Measurements from ENCODE around the gene PSAP.

- RRBS = no CpG with 5 or more reads among the region's 7 CpGs
These were observed 65.6 kb downstream of the CDH23 start for GRCh38 chr10:71462333-71462782.

DNA sequence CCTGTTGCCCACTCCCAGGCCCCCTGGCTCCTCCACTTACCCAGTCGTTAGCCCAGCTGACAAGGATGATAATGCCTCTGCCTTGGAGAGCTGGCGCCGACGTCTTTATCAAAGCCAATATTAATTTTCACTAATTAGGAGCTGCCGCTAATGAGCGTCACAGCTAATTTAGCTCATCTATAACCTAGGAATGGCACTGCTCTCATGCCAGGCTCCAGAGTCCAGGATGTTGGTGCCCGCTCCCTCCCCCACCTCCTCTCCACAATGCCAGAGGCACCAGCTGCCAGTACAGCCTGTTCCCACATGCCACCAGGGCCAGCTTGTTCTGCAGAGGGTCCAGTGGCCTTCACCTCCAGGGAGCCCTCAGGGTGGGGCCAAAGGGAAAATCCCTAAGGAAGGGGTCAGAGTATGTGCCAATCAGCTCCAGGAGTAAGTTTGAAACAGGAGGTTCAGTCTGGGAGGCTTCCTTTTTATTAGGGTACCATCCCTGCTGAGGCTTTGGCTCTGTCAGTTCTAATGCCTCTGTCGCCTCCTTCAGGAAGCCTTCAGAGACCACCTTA is 77.2 kb downstream of the CDH23 start:
- RRBS = no CpG with 5 or more reads among the region's 8 CpGs

DNA sequence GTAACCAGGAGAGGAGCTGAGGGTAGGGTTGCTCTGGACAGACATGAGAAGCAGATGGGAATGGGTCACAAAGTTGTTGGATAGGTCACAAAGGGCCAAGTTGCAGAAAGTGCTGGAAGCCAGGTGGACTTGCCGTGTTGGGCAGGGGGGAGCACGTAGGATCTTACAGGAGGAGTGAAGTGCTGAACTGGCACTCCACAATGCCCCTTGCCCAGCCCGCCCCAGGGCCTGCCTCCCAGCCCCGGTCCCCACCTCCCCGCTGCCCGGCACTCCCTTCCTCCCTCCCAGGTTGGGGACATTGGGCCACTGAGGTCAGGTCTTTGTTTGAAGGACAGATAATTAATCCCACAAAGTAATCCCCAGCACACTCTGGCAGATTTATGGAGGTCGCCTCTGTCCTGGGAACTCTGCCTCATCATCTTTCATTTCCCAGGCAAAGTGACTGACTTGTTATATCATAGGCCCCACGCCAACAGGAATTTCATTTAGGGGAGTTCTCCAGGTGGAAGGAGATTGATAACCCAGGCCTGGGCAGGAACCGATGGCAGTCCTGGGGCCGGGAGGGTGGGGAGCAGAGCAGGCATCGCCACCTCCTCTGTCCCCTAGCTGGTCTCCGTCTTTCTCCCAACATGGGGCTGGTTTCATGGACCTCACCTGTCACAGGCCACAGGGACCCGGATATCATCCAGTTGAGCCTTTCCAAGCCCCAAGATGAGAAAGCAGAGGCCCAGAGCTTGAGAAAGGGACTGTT is 122.8 kb downstream of the C10orf105 start:
- RRBS = 13% methylated on average over 3 of the region's 13 CpGs

- RRBS = no CpG with 5 or more reads among the region's 7 CpGs
These were observed 106.1 kb downstream of the C10orf105 start for GRCh38 chr10:71613332-71613938.

DNA sequence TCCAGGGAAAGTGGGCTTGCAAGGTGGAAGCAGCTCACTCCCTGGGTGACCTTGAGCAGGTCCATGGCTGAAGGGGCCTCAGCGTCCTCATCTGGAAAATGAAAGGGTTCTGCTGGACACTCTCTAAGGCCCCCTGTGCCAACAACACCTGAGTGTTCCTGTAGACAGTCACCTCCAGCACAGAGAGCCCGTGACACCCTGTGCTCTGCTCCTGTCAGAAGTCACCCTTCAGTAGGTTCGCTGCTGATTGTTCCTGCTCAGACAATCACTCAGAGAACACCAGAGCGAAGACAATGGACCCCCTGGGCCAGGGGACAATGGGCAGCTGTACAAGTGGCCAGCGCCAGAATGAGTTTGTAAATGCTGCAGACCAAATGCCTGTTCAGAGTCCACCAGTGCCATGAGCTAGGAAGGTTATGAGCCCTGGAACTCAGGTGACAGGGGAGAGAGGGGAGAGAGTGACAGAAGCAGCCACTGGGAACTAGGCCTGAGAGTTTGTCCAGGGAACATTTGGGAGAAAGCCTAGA is 60.6 kb downstream of the C10orf105 start:
- RRBS = no CpG with 5 or more reads among the region's 5 CpGs

- RRBS = 39% methylated on average over 5 of the region's 14 CpGs
These were observed 16.4 kb upstream of the C10orf105 start for GRCh38 chr10:71735819-71736636.

GRCh38 chr10:71742070-71742672 is 22.6 kb upstream of the C10orf105 start:
- RRBS = no CpG with 5 or more reads among the region's 9 CpGs

GRCh38 chr10:71744408-71745241 is 25.0 kb upstream of the C10orf105 start:
- RRBS = no CpG with 5 or more reads among the region's 5 CpGs

DNA sequence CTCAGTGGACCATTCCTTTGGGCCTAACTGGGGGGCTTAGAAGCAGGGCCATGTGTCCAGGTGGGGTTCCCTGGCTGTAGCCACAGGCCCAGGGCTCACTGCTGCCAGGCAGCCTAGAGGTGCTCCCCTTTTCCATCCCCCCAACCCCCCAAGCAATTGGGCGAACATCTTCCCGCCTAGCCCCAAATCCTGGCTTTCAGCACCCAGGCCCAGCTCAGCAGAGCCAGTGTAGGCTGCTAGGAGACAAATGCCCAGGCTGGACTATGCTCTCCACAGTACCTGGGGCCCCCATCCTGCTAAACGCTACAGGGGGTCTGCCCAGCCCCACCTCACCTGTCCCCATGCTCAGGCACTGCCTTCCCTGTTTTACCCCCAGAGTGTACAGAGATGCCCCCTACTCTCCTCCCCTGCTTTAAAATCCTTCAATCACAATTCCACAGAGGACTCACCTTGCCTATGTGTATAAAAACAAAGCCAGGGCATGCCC is 23.6 kb downstream of the VSIR start:
- RRBS = no CpG with 5 or more reads among the region's 3 CpGs

DNA sequence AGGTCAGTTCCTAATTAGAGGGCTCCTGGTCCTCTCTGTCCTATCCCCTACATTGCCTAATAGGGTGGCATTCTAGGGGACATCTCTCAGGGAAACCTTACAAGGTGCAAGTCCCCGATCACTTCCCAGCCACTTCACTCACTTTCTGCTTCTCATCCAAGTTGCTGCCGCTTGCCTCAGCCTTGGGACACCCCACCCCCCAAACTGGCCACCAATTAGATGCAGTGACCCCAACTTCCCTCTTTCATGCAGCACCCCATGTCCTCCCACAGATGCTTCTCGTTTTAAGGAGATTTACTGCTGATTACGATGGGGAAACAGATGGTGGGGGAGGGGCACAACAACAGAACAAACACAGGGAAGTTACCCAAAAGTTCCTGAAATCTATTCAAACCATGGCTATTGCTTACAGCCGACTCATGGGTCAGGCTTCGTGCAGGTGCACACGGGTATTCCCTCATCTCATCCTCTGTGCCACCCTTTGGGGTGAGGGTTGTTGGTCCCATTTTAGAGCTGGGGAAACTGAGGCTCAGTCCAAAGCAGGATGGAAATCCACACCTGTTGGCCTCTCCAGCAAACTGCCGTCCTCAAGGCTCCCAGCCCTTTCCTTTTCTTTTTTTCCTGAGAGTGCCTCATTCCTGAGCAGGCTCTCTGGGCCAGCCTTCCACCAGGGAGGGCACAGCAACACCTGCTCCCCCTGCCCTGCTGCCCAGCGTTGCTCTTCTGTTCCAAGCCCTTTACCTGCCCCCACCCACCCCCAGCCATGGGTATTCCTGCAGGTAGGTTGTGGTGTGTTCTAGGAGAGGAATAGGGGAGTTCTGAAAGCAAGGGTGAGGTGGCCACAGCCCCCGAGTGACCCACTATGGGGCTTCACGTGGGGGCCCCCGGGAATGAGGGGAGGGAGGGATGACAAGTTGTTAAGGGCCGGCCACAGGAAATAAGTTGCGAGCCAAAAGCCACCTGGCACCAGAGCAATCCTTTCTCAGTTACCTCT is 19.6 kb downstream of the VSIR start:
- RRBS = no CpG with 5 or more reads among the region's 14 CpGs

GRCh38 chr10:71756236-71757288 is 16.8 kb downstream of the VSIR start:
- RRBS = 48% methylated on average over 1 of the region's 15 CpGs

DNA sequence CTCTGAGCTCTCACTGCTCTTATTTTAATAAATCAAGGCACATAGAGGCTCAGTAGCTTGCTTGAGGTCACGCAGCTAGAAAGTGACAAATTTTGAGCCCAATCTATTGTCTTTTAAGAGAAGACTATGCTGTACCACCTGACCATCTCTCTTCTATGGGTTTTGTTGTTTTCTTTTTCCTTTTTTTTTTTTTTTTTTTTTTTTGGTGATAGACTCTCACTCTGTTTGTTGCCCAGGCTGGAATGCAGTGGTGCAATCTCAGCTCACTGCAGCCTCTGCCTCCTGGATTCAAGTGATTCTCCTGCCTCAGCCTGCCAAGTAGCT is 35.6 kb upstream of the VSIR start:
- RRBS = no CpG with 5 or more reads among the region's 1 CpG

GRCh38 chr10:71812713-71813415 is 38.2 kb downstream of the PSAP start:
- RRBS = no CpG with 5 or more reads among the region's 16 CpGs

- RRBS = no CpG with 5 or more reads among the region's 7 CpGs
These were observed 20.7 kb downstream of the PSAP start for GRCh38 chr10:71830054-71831038.

GRCh38 chr10:71850610-71851643 is at the start of gene PSAP:
TSS of gene PSAP (minus strand) at chr10:71851251.
- RRBS = no CpG with 5 or more reads among the region's 59 CpGs

GRCh38 chr10:72007042-72007515 is 42.9 kb downstream of the CHST3 start:
- RRBS = 86% methylated on average over 9 of the region's 23 CpGs

DNA sequence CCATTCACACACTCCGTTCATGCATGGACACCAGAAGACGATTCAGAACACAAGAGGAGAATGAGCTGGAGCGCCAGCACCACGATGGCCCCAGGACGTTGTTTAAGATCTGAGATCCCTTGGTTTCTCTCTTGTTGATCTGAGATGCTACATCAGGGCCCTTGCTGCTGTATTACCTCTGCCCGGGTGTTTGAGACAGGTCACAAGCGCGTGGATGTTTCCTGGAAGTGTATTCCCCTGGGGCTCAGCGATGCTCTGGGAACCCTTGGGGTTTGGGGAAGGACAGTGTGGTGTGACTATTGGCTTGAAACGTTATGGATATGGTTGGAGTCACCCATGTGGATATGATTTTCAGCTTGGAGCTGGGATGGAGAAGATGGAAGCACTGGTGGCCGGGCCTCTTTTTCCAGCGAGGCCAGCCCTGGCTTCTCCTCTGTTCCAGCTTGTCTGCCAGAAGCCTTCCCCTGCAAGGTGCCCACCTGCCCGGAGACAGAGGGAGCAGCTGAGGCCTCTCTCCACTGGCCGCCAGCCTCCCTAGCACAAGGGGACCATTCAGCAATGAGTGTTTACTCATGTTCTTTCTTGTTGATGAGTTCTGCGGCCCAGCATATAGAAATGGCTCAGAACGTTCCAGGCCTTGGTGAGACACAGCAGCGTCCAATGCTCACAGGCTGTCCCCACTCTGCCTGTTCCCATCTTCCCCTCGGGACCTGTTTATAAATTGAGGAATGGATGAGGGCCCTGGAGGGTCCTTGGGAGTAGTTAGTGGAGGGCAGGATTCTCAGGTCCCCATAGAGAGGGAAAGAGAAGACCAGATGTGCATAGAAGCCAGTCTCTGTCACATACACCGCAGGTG is 47.1 kb downstream of the CHST3 start:
- RRBS = no CpG with 5 or more reads among the region's 19 CpGs

- RRBS = no CpG with 5 or more reads among the region's 5 CpGs
These were observed 40.0 kb downstream of the SPOCK2 start for GRCh38 chr10:72048422-72048719.

GRCh38 chr10:72257091-72257443 is 16.7 kb upstream of the DDIT4 start:
- RRBS = no CpG with 5 or more reads among the region's 2 CpGs

DNA sequence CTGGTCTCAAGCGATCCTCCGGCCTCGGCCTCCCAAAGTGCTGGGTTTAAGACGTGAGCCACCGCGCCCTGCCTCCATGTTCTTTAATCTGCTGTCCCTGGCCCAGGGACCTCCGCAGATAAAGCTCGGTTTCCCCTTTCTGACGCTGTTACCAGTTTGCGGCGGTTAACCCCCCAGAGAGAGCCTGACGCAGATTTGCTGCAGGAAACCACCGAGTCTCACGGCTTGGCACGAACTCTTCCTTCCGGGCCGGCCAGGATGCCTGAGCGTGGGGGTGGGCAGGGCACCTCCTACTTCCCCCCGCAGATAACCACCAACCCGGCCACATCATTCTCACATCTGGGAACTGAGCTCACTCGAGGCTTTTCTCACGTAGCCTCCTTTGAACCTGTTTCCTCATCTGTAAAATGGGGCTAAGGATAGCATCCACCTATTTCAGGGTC is 23.4 kb downstream of the DDIT4 start:
- RRBS = 5% methylated on average over 2 of the region's 22 CpGs